Mesenchymal stem cell of Wharton's jelly (primary cell): ENCODE data around the genes OTUD7A, GOLGA8O, ARHGAP11A, EMC7 and LPCAT4.

DNA sequence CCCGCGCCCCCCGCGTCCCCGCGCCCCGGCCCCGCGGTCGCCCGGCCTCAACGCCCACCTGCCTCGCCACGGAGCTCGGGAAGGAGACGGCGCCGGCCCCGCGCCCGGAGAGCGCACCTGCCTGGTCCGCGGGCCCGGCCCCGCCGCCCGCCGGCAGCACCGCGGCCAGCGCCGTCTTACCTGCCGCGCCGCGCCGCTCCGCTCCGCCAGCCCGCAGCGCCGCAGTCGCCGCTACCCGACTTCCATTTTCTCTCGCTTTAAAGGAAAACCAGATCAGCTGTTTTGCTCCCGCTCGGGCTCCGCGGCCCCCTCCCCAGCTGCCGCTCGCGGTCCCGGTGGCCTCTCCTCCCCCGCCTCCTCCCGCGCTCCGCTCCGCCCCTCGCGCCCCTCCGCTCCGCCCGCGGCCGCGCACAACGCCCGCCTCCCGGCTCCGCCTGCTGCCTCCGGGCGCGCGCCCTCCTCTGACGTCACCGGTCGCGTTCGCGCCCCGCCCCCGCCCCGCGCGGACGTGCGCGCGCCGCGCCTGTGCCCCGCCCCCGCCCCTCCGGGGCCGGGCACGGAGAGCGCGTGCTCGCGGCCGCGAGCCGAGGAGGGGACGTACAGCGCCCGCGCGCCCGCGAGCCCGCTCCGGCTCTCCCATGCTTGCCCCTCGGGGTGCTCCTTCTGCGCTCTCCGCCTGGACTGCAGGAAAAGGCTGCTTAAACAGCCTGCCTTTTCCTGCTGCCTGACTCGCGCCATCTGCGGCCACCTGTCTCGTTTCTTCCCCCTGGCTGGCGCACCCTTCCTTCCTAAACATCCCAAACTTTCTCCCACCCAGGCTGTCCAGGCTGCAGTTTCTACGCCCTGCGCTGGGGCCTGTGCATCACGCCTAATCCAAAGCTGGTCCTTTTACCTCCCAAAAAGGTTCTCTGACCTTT, at the start of gene OTUD7A:
Gene OTUD7A (minus strand): TSS at position 347 of the 917 bp plus-strand sequence.
- CAGE, long polyA plus RNA = no peak

DNA sequence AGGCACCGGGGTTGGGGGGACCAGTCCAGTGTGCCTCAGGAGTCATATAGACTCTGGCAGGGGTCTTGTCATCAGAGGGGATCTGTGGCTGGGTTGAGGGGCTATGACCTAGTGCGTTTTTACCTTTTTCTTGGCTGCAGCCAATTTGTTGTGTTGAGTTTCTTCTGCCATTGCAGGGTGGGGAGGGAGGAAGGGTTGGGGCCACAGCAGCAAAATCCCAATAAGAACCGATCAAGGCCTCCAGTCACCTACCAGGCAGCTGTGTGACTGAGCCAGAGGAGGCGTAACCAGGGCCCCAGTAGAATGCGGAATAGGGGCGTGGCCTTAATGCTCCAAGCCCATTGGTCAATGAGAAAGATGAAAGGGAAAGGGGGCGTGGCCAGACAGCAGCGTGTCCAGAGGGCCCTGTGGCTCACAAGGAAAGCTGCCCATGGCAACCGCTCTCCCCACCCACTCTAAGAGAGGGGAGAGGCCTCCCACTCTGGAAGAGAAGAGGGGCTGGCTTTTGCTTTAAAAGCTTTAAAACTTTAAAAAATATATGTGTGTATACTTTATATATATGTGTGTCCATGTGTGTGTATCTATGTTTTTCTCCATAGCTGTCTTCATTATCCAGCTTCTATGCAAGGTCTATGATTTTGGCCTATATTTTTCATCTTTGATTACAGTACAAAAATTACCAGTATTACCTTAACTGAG, at the start of gene GOLGA8O:
Gene GOLGA8O (minus strand): TSS at position 269 of the 699 bp plus-strand sequence.
- CAGE, long polyA plus RNA = no peak

GRCh38 chr15:32614735-32615968, at the start of gene ARHGAP11A:
Gene ARHGAP11A (plus strand): TSS chr15:32615504.
- CAGE, long polyA plus RNA = no peak

- CAGE, long polyA plus RNA = no peak
Observed at GRCh38 chr15:32684275-32684739, 33.5 kb upstream of the GREM1 start.

DNA sequence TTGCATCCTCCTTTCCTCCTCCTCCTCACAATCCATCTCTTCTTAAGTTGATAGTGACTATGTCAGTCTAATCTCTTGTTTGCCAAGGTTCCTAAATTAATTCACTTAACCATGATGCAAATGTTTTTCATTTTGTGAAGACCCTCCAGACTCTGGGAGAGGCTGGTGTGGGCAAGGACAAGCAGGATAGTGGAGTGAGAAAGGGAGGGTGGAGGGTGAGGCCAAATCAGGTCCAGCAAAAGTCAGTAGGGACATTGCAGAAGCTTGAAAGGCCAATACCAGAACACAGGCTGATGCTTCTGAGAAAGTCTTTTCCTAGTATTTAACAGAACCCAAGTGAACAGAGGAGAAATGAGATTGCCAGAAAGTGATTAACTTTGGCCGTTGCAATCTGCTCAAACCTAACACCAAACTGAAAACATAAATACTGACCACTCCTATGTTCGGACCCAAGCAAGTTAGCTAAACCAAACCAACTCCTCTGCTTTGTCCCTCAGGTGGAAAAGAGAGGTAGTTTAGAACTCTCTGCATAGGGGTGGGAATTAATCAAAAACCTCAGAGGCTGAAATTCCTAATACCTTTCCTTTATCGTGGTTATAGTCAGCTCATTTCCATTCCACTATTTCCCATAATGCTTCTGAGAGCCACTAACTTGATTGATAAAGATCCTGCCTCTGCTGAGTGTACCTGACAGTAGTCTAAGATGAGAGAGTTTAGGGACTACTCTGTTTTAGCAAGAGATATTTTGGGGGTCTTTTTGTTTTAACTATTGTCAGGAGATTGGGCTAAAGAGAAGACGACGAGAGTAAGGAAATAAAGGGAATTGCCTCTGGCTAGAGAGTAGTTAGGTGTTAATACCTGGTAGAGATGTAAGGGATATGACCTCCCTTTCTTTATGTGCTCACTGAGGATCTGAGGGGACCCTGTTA, 14.2 kb downstream of the GREM1 start:
- CAGE, long polyA plus RNA = no peak

DNA sequence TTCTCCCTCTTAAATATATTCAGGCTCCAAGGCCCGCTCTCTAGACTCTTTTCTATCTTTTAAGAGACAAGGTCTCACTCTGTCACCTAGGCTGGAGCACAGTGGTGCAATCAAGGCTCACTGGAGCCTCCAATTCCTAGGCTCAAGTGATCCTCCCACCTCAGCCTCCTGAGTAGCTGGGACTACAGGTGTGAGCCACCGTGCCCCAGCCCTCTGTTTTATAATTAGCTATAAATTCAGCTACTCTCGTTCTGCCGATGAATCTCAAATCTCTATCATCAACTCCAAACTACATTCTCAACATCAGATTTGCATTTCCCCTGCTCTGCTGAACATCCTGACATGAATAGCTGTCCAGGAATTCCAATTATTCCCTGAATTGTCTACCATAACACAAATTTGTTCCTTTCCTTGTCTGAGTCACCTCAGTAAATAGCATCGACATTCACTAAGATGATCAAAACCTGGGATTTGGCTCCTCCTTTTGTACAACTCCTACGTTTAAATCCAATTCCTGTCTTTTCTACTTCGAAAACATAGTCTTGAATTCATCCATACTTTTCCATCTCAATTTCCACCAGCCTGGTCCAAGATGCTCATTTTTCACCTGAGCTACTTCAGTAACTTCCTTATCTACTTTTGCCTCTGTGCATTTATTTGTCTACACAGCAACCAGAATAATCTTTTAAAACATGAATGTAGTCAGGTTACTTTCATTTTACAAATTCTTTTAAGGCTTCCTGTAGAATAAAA, 106.9 kb downstream of the GREM1 start:
- CAGE, long polyA plus RNA = no peak

GRCh38 chr15:33066691-33067254, 127.7 kb downstream of the FMN1 start:
- CAGE, long polyA plus RNA = no peak

DNA sequence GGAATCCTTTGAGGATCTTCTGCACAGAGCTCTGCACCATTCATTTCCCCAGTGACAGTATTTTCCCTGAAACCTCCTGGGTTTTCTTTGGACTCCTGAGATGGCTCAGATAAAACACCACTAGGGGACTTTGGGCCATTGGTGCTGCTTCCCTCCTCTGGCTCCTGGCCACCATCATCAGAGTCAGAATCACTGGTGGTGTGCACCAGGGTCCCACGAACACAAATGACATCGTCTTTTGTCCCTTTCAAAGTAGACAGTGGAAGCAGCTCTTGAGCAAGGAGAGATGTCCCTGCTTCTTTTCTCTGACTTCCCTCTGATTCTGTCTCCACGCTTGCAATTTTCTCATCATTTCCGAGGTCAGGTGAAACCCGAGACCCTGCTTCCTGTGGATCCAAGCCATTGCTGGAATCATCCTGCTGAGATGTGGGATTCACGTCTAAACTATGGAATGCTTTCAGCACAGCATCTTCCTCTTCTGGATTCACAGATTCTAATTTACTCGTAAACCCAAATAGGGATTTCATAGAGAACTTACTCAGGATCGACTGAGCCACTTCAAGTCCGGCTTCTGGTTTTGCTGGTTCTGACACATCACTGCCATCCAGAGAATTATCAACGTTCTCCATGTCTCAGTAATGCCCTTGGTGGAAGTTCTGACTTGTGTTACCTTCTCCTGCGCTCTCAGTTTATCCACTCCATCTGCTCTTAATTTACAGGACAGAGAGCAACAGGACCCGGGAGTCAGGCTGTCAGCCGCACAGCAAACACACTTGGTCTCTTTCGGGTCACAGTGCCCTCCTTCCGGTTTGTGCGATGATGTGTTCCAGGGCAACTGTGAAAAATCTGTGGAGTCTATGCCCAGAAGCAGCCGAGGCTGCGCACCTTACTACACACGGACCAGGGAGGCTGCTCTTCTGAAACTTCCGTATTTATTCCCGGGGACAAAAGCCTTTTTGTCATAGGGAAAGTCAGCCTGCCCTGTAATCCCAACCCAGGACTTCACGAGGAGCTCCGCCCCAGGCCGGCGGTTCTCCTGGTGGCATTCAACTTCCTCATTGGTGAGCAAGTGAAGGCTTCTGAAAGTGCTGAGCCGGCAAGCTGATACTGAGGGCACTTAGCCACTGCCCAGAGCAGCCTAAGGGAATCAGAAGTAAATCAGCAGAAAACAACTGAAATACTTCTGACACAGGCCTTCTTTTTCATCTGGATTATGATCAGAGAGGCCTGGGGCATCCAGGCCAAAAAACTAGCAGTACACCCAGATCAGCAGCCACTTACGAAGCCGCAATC, 126.8 kb downstream of the FMN1 start:
- CAGE, long polyA plus RNA = no peak

GRCh38 chr15:34101233-34101973, at the start of gene EMC7:
Gene EMC7 (minus strand): TSS chr15:34101862.
- CAGE, long polyA plus RNA = start-site peak on the minus strand at chr15:34101845-34101883, 155 and 117 reads in 2 replicates

DNA sequence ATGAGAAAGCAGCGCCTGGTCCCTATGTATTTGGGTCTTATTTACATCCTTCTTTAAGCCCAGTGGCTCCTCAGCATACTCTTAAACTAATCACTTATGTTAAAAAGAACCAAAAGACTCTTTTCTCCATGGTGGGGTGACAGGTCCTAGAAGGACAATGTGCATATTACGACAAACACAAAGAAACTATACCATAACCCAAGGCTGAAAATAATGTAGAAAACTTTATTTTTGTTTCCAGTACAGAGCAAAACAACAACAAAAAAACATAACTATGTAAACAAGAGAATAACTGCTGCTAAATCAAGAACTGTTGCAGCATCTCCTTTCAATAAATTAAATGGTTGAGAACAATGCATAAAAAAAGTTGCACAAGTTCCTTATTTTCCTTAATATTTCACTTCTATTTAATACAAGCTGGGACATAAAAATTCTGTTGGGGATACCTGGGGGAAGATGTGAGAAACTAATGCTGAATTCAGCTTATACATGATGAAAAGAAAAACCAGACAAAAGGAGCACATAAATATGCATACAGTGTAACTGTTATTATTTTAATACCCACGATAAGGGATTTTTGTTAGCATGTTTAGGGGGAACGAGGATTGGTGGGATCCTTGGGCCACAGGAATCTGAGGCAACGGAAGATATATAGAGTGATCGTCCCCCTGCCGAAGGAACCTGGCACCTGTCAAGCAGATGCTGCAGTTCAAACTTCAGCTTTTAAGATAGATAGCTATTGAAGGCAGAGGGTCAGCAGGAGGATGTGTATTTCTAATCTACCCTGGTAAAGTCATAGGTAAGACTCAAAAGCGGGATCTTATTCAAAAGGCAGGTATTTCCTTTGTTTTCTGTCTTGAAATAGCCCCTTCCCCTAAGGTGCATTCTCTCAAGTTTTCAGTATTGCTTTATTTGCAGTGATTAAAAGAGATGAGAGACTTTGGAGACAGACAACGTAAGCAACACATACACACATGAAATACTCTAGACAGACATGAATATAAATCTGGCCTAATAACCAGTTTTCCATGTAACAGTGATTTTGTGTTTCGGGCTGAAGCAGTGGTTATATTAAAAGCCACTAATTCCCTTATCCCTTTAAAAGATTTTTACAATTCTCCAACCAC, 5.3 kb downstream of the EMC4 start:
- CAGE, long polyA plus RNA = no peak

- CAGE, long polyA plus RNA = no peak
Observed at GRCh38 chr15:34333886-34334689, 3.5 kb downstream of the SLC12A6 start.

GRCh38 chr15:34338453-34339280, 1.1 kb upstream of the SLC12A6 start:
- CAGE, long polyA plus RNA = no peak

DNA sequence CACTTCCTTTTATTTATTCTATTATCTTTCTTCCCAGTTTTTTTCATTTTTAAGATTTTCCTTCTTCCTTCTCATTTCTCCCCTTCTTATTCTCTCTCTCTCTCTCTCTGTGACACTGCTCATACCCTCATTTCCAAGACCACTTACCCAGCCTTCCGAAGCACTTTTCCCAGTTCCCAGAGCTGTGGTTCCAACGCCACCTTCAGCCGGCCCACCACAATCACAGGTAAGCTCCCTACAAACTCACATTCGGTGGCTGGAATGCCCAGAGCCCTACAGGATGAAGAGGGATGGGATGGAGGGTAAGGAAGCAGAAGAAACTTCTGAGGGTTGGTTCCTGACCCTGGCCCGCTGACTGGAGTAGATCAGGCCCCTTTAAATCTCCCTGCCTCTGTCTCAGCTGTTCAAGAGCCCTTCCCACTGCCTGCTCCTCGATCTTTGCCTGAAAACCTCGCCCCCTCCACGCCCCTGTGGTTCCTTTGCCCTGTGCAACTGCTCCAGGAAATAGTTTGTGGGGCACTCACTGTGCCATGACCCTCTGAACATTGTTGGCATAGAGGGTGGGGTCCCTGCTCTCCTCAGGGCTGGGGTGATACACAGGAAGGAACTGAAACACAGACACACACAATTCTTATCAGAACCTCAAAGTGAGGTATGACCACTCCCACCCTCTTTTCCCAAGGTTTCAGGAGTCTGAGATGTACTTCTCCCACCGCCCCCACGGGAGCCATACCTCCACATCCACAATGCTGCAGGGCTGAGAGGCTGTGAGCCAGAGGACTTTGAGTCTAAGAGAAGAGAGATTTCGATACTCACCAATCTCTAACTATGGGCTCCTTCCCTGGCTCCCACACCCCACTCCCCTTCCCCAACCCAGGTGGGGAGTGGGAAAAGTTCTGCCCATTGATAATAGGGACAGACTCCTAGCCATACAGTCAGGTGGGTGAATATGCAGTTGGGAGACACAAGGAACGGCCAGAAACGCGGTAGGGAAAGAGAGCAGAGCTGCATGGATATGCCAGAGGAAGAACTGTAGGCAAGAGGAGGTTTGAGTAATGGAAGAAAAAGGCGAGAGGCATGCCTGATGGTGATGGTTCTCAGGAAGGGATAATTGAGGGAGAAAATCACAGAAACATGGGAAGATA, 4.6 kb downstream of the LPCAT4 start:
- CAGE, long polyA plus RNA = no peak

GRCh38 chr15:34366852-34368048, at the start of gene LPCAT4:
Gene LPCAT4 (minus strand): TSS chr15:34367196.
- CAGE, long polyA plus RNA = no peak

- CAGE, long polyA plus RNA = no peak
Observed at GRCh38 chr15:34662933-34663574, 79.6 kb upstream of the GOLGA8B start.

DNA sequence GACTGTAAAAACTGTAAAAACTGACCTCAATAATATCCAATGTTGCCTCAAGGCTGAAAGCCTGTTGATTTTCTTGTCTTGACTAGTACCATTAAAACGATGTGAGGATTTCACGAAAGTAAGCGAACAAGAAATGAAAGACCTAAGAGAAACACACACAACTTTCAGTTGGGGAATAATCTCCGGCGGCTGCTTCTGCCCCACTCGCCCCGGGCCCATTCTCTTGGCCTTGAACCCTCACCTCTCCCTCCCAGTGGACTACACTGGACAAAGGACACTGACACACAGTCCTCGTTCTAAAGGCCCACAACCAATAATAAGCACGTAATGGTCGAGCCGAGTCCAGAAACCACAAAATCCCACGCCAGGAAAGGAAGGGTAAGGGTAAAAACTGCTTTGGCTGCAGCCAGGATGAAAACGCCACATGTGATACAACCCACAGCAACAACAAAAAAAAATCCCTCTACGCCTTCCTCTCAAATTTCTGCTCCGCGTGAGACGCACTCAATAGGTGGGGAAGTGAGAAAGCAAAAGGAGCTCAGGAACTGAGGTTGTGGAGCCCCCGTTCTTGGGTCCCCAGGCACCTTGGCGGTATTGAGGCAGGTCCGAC, 450 bp downstream of the ZNF770 start:
- CAGE, long polyA plus RNA = no peak

- CAGE, long polyA plus RNA = no peak
Observed at GRCh38 chr15:35058660-35059080, 26.4 kb downstream of the NANOGP8 start.

DNA sequence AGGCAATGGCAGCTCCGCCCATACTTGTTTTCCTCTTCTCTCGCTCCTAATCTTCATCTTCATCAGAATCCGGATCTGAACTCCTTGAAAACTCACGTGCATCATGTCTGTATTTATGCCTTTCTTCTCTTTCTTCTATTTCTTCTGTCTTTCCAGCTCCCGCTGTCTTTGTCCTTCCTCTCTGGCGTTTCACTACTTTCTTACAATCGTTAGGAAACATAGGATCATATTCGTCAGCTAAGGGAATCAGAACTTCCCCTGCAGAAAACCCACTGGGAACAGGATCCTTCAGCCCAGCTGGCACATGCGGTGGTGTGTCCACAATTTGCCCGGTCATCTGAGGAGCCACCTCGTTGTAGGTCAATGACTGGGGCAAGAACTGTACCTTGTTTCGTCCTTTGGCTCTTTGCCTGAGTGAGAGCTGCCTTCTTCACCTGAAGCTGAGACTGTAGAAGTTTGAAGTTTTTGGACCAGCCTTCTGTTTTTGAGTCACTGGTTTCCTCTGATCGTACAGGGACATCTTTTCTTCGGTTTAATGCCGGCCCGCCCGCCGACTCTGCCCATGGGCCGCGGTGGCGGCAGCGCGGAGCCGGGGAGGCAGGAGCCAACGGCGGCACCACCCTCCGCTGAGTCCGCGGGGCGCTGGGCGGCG, 214.0 kb upstream of the NANOGP8 start:
- CAGE, long polyA plus RNA = no peak

DNA sequence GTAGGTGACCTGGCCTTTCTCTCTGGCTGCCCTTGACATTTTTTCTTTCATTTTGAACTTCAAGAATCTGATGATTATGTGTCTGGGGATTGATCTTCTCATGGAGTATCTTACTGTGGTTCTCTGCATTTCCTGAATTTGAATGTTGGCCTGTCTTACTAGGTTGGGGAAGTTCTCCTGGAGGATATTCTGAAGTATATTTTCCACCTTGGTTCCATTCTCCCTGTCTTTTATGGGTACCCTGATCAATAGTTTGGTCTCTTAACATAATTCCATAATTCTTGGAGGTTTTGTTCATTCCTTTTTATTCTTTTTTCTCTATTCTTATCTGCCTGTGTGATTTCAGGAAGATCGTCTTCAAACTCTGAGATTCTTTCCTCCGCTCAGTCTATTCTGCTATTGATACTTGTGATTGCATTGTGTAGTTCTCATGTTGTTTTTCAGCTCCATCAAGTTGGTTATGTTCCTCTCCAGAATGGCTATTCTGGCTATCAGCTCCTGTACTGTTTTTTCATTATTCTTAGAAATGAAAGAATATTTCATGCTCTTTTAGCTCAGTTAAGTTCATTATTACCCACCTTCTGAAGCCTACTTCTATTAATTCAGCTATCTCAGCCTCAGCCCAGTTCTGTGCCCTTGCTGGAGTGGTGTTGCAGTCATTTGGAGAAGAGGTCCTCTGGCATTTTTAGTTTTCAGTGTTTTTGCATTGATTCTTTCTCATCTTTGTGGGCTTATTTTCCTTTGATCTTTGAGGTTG, 205.0 kb downstream of the DPH6 start:
- CAGE, long polyA plus RNA = no peak

GRCh38 chr15:36595665-36596196, 16.3 kb downstream of the CDIN1 start:
- CAGE, long polyA plus RNA = no peak